ENCODE results near the gene MRPS25.

GRCh38 chr3:14249037-14249447, 70.4 kb downstream of the LSM3 start:
- PRO-cap = no peak
- RRBS = no CpG with 5 or more reads among the region's 3 CpGs

DNA sequence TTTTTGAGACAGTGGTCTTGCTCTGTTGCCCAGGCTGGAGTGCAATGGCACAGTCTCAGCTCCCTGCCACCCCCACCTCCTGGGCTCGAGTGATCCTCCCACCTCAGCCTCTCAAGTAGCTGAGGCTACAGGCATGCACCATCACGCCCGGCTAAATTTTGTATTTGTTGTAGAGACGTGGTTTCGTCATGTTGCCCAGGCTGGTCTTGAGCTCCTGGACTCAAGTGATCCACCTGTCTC, 22.6 kb upstream of the SLC6A6 start:
- PRO-cap = no peak
- RRBS = no CpG with 5 or more reads among the region's 5 CpGs

GRCh38 chr3:14391055-14391783, 11.2 kb upstream of the SLC6A6 start:
- PRO-cap = no peak
- RRBS = no CpG with 5 or more reads among the region's 10 CpGs

DNA sequence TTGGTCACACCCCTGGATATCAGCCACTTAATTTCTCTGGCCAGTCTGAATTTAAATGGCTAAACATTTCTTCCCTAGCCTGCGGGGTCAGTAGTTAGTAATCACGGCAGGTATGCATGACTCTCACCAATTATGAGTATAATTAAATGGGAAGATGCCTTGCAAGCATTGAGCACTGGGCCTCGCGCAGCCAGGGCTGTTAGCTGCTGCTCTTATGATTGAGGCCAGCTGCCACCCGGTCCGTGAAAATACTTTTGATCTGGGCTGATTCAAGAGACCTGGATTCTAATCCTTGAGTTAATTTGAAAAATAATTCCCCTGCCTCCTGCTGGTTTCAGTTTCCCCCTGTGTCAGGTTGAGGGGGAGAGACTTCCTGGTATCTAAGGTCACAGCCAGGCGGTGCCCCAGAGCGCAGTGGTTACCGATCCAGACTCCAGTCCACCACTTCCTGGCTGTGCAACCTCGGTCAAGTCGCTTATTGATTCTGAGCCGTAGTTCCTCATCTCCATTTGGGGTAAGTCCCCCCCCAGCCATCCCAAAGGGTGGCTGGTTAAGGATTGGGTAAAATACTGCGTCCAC, 23.5 kb downstream of the SLC6A6 start:
- PRO-cap = no peak
- RRBS = no CpG with 5 or more reads among the region's 13 CpGs

GRCh38 chr3:14436562-14437244, 34.3 kb downstream of the SLC6A6 start:
- PRO-cap = no peak
- RRBS = no CpG with 5 or more reads among the region's 3 CpGs

DNA sequence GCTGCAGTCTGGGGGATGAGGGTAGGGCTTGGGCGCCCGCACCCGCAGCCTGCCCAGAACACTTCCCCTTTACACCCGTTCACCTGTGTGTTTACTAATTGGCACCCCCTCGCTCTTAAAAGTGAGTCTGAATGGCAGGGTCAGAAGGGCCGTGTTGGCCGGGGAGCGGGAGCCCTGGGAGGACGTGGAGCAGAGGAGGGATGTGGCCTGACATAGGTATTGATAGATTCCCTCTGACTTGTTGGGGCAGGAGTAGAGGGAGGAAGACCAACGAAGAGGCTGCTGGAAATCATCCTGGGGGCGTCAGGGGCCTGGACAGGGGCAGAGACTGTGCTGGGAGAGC, 51.5 kb downstream of the SLC6A6 start:
- PRO-cap = no peak
- RRBS = no CpG with 5 or more reads among the region's 11 CpGs

GRCh38 chr3:14454411-14454873, 52.0 kb downstream of the SLC6A6 start:
- PRO-cap = no peak
- RRBS = no CpG with 5 or more reads among the region's 8 CpGs

DNA sequence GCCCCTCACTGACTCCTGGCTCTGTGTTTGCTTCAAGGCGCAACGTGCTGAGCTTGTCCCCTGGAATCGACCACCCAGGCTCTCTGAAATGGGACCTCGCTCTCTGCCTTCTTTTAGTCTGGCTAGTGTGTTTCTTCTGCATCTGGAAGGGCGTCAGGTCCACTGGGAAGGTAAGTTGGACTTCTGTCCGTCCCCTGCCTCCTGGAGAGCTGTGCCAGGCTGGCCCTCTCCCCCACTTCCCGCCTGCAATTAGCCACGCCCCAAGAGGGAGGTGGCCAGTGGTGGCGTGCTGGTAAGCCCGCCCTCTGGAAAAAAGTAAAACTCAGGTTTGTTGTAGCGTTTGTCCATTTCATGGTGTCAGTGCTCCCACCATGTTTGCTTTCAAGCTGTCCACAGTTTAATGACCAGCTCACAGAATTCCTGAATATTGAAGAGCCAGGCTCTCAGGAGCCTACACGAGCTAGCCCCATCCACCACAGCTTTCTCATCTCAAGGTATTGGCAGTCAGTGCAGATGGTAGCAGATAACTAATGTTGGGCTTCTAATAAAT, 55.6 kb downstream of the SLC6A6 start:
- PRO-cap = no peak
- RRBS = no CpG with 5 or more reads among the region's 12 CpGs

DNA sequence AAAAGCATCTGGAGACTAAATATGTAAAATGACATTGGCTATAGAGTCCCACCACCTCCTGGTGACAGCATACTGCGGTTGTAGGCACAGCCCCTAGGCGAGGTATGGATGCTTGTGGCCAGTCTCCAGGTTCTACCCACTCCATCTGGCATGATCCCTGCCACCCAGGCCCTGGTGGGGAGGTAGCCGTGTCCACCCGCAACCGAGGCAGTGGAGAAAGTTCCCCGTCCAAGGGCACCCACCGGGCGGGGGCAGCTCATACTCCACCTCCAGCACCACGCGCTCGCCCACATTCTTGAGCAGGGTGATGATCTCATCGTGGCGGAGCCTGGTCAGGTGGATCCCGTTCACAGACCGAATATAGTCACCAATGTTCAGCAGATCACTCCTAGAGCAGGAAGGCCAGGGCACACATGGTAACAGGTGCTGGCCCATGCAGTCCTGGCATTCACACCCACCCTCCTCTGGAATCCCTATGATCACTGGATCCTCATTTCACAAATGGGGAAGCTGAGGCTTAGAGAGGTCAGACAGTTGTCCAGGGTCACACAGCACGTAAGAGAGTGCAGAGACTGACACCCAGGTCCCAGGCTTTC, 15.9 kb downstream of the GRIP2 start:
- PRO-cap = no peak
- RRBS = no CpG with 5 or more reads among the region's 16 CpGs

GRCh38 chr3:14539406-14539844, 717 bp downstream of the GRIP2 start:
- PRO-cap = no peak
- RRBS = no CpG with 5 or more reads among the region's 5 CpGs

- PRO-cap = no peak
- RRBS = 38% methylated on average over 13 of the region's 45 CpGs
Observed at GRCh38 chr3:14811129-14812309, 7.2 kb upstream of the FGD5 start.

GRCh38 chr3:14945803-14946393, 1.5 kb upstream of the NR2C2 start:
- PRO-cap = no peak
- RRBS = no CpG with 5 or more reads among the region's 10 CpGs

GRCh38 chr3:15064696-15065629, at the start of gene MRPS25:
MRPS25 (minus strand) TSS chr3:15065315.
- PRO-cap = bidirectional peak, plus-strand start at chr3:15064746, minus-strand start at chr3:15064564; bidirectional peak, plus-strand start at chr3:15065385, minus-strand start at chr3:15065289
- RRBS = under 1% methylated on average over 32 of the region's 80 CpGs

DNA sequence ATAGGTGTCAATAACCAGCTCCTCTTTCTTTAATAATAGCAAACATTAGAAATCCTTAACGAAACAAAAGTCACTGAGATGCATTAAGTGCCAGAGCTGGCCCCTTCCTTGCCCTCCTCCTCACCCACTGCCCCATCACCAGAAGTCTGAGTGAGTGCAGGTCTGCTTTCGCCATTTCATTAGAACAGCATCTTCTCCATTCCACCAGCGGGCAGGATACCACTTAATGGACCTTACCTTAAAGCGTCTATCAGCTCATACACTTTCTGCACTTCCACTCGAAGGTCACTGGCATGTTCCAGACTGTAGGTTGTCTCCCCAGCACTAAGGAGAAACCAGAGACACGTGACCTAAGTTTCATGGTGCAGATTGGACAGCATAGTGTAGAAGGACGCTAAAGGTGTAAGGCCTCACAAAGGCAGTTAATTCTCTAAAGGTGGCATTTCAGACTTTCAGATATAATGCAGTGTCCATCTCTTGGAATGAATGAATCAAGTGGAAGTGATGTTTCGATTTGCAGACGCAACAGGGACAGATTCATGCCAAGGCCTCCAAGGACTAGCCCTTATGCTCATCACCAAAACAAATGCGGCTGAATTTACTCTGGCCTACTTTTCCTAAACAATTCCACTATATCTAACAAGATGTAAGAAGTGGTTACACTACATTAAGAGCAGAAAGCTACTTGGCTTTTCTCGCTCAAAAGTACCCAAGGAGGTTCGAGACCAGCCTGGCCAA, 12.9 kb upstream of the MRPS25 start:
- PRO-cap = no peak
- RRBS = no CpG with 5 or more reads among the region's 12 CpGs

DNA sequence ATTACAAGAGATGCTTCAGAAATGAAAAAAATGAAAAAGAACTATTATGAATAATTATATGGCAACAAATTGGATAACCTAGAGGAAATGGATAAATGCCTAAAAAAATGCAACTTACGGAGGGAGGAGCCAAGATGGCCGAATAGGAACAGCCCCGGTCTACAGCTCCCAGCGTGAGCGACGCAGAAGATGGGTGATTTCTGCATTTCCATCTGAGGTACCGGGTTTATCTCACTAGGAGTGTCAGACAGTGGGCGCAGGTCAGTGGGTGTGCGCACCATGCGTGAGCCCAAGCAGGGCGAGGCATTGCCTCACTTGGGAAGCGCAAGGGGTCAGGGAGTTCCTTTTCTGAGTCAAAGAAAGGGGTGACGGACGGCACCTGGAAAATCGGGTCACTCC, 19.5 kb upstream of the CAPN7 start:
- PRO-cap = no peak
- RRBS = 17% methylated on average over 2 of the region's 15 CpGs

- PRO-cap = no peak
- RRBS = no CpG with 5 or more reads among the region's 17 CpGs
Observed at GRCh38 chr3:15292674-15293541, 39.5 kb downstream of the SH3BP5 start.

DNA sequence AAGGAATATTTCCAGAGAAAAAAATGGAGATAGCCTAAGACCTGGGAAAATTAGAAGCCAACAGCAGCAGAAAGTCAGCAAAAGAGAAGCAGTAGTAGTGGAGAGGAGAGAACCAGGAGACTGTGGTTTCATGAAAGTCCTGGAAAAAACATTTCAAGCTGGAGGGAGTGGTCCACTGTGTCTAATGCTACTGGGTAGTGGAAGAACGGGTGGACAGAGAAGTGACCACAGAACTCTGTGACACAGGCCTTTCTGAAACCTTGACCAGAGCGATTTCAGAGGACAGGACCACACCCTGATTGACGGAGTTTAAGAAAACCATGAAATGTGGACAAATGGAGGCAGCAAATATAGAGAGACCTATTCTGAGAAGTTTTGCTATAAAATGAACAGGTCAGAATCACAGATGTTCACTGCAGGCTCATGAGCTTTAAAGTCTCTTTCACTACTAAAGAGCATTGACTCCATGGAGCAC, 15.4 kb upstream of the SH3BP5 start:
- PRO-cap = no peak
- RRBS = no CpG with 5 or more reads among the region's 3 CpGs

- PRO-cap = no peak
- RRBS = no CpG with 5 or more reads among the region's 5 CpGs
Observed at GRCh38 chr3:15428180-15428391, 688 bp downstream of the EAF1 start.

GRCh38 chr3:15529610-15530046, 8.1 kb upstream of the COLQ start:
- PRO-cap = no peak
- RRBS = no CpG with 5 or more reads among the region's 7 CpGs

DNA sequence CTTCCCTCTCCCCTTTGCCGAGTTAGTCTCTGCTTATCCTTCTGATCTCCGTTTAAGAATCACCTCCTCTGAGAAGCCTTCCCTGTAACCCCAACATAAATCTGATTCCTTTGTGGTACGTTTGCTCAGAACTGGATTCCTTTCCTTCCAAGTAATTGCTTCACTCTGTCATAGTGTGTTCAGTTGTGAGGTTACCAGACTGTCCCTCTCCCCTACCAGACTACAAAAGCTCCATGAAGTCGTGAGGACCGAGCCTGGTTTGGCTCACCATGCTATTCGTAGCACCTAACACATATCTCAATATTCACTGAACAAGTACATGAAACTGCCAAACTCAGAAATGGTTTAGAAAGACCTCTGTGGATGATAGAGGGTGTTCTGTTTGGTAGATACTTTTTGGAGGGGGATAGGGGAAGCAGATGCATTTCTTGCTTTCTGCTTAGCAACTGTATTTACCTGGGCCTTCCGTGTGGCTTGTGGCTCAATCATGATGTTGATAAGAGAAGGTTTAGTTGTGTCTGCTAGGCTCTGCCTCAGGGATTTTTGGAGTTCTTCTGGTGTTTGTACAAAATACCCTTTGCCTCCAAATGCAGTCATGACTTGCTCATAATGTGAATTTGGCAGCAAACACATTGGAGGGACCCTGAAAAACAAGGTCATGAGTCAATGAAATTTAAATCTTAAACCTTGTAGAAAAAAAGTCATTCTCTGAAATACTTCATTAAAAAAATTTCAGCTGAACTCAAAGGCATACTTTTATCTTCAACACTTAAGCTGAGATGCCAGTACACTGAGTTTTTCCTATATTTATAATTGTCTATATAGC, 38.3 kb downstream of the HACL1 start:
- PRO-cap = no peak
- RRBS = no CpG with 5 or more reads among the region's 7 CpGs

Data from MCF 10A (cell line).